Placental epithelial cell (primary cell): ENCODE results near the genes KBTBD2, BMPER and EEPD1.

DNA sequence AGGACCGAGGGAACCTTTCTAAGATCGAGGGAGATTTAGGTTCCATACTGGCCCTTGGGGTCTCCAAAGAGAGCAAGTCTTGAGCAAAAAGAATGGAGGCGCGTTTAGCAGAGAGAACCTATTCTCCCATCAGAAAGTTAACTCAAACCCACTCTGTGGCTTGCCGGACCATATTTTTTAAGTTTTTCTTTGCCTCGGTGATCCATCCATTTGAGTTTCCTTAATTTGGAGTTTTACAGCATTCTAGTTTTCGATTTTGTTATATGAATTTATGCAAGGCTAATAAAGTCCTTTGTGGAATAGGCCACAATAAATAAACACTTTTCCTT lies 8.0 kb downstream of the PPP1R17 start:
- CAGE, long polyA plus RNA = no peak

- CAGE, long polyA plus RNA = no peak
These were observed 122.3 kb downstream of the PDE1C start for GRCh38 chr7:31947936-31948273.

- CAGE, long polyA plus RNA = no peak
These were observed 134.0 kb upstream of the PDE1C start for GRCh38 chr7:32204206-32204656.

DNA sequence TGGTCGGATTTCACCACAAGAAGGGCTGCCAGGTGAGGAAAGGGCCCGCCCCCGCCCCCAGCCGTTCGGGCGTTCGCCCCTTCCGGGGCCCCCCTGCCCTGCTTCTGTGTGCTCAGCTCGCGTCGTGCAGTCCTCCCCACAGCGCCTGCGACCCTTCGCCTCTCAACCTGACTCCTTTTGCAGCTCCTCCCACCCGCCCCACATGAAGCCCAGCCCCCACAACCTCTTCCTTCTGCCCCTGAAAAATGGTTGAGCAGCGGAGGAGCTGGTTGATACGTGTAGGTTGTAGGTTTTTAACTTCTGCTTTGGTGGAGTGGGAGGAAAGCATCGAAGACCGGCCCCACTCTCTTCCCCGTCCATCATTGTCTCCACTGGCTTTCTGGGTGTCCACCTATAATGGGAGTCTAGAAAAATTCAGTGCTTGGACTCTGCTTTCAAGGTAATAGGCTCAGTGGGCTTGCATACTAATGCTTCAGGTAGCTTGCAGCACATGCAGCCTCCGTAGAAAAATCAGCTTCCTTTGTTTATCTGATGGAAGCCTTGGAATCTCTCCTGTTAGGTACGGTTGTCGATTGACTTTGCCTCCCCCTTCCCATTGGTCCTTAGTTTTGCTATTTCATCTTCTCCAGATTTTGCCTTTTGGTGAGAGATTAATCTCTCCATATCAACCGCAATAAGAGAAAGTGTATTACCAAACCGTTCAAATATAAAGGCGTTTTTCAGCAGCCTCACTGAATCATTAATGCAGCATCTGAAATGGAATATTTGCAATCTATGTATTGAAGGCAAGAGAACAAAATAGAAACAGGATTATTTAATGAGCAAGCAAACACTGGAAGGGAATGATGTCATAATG lies 710 bp downstream of the AVL9 start:
- CAGE, long polyA plus RNA = no peak

DNA sequence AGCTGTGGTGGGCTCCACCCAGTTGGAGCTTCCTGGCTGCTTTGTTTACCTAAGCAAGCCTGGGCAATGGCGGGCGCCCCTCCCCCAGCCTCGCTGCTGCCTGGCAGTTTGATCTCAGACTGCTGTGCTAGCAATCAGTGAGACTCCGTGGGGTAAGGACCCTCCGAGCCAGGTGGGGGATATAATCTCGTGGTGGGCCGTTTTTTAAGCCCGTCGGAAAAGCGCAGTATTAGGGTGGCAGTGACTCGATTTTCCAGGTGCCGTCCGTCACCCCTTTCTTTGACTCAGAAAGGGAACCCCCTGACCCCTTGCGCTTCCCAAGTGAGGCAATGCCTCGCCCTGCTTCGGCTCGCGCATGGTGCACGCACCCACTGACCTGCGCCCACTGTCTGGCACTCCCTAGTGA lies 192.9 kb downstream of the AVL9 start:
- CAGE, long polyA plus RNA = no peak

DNA sequence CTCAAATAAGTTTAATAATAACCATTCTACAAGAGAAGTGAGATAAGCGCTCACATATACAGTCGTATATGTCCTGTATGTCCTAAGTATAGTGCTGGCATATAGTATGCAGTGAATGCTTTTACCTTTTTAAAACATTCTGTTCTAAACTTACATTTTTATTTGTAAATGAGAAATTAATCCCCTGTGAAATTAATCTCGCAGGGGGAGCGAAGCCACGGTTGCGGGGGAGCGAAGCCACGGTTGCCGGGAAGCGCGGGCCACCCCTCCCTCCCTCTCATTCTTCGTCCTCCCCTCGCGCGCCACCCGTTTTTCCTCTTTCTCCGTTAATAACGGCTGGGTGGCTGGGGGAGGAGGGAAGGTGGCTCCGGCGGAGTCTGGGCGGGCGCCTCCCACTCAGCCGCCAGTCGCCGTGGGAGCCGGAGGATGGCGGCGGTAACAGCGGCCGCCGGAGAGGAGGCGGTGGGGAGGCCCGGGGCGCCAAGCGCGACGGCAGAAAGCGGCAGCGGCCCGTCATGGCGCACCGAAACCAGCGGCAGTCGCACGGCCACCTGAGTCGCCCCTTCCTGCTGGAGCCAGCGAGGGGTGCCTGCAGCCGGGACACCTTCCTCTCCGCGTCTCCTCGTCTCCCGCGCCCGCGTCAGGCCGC lies 163.7 kb downstream of the KBTBD2 start:
- CAGE, long polyA plus RNA = no peak

- CAGE, long polyA plus RNA = no peak
These were observed 28.4 kb downstream of the KBTBD2 start for GRCh38 chr7:32862971-32863748.

DNA sequence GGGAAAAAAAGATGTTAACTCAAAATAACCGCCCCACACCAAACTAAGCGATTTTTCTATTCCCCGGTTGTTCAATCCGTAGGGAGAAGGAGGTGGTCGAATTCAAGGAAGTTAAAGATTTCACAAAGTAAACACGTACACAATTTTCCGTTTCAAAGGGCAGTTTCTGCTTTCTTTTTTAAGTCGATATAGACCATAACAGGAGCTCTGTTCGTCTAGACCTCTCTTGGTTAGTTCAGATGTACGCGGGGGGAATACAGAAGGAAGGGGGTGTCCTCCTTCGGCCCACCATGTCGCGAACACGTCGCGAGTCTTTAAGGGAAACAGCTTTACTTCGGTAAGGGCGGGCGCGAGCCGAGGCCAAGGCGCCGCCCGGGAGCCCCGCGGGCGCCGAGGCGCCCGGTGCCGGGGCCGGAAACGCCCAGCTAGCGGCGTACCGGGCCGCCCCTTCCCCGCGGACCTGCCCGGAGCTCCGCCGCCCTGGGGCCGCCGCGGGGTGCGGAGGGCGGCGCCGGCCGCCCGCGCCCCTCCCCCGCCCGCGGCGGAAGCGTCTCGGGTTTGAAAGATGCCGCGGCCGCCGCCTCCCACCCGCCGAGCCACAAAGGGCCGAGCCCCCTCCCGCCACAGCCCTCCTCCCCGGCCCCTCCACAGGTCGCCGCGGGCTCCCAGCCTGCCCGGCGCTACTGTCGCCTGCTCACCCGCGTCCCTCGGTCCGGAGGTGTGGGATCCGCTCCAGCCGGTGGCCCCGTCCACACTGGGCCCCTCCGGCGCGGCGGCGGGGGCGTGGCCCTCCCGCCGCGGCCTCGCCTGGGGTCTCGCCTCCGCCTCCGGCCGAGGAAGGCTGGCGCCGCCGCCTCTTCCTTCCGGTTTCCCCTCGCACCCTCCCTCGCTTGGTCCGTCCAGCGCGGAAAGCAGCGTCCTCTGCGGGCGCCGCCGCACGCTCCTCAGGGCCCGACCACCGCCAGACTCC lies at the start of gene KBTBD2:
Gene KBTBD2, minus strand, starts transcription at position 923 of the 970 bp plus-strand sequence.
- CAGE, long polyA plus RNA = no peak

DNA sequence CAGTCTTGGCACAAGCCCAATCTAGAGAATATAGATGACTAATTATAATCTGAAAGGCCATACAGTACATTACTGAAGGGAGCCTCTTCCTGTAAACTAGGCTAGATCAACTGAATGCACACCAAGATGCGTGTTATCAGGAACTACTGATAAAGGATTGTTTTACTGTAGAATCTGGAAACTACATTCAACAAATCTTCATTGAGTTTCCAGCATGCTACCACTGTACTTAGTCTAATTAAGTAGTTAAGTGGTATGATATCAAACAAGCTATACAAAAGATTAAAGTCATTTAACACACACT lies 1.3 kb upstream of the KBTBD2 start:
- CAGE, long polyA plus RNA = no peak

DNA sequence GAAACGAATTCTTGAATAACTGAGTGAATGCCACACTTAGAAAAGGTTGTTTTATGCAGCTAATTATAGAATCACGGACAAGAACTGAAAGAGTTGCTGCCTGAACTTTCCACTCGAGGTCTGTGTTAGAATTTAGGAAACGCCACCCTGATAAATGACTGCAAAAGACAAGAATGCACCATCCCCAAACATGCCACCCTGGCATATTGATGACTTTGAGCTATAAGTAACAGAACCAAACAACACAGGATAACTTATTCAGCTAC lies 1.1 kb downstream of the RP9 start:
- CAGE, long polyA plus RNA = no peak

- CAGE, long polyA plus RNA = no peak
These were observed 1.6 kb upstream of the BMPER start for GRCh38 chr7:33903704-33904246.

DNA sequence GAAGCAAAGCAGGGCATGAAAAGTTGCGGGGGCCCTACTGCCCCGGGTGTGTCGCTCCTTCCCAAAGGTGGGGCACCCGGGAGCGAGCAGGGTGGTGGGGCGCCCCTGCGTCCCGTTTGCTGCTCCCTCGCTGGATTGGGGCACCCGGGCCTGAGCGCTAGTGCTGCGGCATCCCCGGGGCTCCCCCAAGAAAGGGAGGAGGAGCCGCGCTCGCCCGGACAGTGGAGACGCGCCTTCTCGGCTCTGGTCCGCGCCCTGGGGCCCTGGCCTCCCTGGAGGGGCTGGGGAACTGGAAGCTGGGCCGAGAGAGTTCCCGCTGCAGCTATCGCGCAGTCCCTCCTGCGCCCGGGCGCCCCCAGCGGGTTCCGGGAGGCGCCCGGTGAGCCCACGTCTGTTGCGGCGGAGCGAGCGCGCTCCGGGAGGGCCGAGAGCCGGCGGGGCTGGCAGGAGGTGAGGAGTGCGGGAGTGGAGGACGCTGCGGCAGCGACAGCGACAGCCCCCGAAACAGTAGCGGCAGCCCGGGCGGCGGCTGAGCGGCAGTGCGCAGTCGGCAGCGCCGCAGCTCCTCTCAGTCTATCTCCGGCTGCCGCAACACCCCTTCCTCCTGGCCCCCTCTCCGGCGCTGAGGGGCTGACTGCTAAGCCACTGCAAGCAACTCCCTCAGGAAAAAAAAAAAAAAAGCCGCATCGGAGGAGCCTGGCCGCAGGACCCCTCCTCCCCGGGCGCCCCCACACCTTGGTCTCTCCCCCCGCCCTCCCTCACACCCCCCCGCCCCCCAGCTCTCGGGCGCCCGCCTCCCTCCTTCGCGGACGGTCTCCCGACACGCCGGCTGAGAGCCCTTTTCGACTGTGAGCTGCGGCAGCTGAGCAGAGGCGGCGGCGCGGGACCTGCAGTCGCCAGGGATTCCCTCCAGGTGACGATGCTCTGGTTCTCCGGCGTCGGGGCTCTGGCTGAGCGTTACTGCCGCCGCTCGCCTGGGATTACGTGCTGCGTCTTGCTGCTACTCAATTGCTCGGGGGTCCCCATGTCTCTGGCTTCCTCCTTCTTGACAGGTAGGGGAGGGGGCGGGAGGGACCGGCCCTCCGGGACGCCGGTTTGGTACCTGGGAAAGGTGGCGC lies at the start of gene BMPER:
Gene BMPER, plus strand, starts transcription at position 845 of the 1,118 bp plus-strand sequence.
- CAGE, long polyA plus RNA = no peak

DNA sequence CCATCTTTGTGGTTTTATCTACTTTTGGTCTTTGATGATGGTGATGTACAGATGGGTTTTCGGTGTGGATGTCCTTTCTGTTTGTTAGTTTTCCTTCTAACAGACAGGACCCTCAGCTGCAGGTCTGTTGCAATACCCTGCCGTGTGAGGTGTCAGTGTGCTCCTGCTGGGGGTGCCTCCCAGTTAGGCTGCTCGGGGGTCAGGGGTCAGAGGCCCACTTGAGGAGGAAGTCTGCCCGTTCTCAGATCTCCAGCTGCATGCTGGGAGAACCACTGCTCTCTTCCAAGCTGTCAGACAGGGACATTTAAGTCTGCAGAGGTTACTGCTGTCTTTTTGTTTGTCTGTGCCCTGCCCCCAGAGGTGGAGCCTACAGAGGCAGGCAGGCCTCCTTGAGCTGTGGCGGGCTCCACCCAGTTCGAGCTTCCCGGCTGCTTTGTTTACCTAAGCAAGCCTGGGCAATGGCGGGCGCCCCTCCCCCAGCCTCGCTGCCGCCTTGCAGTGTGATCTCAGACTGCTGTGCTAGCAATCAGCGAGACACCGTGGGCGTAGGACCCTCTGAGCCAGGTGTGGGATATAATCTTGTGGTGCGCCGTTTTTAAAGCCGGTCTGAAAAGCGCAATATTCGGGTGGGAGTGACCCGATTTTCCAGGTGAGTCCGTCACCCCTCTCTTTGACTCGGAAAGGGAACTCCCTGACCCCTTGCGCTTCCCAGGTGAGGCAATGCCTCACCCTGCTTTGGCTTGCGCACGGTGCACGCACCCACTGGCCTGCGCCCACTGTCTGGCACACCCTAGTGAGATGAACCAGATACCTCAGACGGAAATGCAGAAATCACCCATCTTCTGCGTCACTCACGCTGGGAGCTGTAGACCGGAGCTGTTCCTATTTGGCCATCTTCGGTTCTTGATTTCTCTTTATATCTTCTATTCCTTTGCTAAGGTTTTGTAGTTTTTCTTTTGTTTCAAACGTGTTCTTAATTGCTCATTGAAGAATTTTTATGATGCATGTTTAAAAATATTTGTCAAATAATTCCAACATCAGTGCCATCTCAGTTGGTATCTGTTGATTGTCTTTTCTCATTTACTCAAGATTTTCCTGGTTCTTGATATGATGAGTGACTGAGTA lies 269.7 kb downstream of the BMPER start:
- CAGE, long polyA plus RNA = no peak

DNA sequence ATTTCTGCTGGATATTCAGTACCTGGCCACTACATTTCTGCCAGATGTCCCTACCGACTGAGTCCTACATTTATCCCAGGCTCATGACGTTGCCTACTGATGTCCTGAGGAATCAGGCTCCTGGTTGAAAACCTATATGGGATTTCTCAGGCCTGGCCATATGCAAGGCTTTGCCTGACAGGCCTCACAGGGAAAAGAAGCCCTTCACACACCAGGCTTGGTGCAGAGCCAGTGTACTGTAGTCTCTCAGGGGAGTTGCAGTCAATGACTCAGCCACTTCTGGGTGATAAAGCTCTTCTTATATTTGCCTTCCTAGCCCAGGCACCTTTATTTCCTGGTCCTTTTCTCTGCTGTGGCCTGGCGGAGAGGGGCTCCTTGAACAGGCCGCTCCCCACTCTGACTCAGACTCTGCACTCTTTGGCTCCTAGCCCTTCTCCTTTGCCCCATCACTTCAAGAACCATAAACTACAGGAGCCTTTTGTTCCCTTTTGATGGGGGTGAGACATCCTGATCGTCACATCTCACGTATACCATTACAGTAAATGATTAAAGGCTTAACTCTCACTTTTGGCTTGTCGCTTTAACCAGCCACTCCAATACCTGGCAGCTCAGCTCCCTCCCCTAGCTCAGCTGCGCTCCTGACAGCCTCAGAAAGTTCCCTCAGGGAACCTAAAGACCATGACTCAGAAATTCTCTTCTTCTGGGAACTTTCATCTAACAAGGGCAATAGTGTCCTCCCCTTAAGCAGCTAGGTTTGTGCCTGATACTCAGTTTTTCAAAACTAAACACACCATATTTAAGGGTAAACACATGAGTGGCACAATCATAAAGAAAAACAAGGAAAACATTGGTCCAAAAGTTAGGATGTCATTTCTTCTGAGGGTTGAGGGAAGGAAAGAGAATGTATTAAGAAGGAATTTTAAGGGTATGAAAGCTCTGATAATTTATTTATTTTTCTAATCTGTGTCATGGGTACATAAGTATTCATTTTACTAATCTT lies 33.4 kb downstream of the DPY19L1 start:
- CAGE, long polyA plus RNA = no peak

GRCh38 chr7:35386780-35387080 lies 132.8 kb upstream of the TBX20 start:
- CAGE, long polyA plus RNA = no peak

- CAGE, long polyA plus RNA = no peak
These were observed 158.6 kb downstream of the HERPUD2 start for GRCh38 chr7:35536090-35536952.

DNA sequence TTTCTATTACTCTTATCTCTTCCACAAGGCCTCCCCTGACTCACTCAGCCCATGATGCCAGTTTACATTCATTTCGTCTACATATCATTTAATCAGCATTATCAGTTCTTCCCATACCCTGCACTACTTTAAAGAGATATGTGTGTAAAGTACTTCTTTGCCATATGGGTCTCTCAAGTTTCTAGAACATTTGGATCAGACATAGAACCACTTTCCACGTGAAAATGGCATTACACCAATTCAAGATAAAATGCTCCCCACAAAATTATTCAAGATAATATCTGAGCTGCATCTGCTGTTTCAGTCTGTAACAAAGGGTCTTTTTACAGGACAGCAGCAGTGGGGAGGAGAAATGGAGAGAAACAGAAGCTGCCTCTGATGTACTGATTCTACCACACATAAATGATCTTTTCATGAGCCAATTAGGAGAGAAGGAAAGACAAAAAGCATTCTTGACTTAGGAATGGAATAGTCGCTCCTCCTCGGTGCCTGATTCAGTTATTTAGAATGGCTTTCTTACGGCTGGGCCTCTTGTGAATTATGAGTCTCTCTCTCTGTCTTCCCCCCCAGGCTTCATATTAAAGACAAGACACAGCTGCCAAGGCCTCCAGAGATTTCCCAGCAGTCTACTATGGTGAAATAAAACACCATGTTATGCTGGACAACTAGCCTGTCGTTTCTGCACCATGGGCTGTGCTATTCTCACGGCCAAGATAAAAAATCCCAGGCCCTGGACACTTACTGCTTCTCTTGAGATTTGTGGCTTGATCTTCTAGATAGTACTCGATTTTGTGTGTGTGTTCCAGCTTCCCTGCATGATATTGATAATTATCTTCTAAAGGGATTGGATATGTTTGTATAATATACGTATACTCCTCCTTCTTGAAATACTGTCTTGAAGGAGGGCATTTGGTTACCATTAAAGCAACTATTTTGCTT lies 46.7 kb upstream of the SEPTIN7 start:
- CAGE, long polyA plus RNA = no peak

- CAGE, long polyA plus RNA = no peak
These were observed 33.9 kb upstream of the EEPD1 start for GRCh38 chr7:36119111-36119665.

GRCh38 chr7:36152520-36153705 lies at the start of gene EEPD1:
Gene EEPD1, plus strand, starts transcription at chr7:36153254.
- CAGE, long polyA plus RNA = no peak

DNA sequence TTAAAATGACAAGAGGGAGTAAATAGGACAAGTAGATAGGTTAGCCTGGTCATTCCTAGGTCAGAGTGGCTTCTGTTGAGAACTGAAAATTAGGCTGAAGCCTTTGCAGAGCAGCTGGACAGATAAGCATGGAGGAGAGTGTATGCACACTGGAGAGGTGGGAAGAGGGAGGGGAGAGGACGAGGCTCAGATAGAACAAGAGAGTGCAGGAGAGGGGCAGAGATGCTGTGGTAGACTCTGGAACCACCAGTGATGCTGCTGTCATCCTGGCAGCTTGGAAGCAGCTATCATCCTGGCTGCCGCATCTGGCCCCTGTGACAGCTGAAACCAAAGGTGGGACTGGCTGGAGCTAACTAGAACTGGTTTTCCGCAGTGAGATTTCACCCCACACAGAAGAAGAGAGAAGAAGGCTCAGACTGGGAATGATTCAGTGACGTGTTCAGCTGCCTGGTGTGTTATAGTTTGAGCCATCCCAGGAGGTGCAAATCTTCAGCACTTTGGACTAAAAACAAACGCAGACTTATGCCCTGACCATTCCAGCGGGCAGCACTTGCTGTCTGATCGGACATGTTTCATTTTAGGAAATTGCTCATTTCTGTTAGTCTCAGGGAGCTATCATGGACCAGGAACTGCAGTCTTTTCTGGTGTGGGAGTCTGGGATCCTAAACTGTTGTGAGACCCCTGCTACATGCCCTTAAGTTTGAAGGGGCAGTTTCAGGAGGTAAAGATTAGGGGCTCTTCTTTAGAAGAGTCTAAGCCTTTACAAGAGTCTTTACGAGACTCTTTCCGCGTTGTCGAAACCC lies 38.4 kb downstream of the EEPD1 start:
- CAGE, long polyA plus RNA = no peak